Colonic mucosa (tissue), 1 donor: Measurements from ENCODE around the genes UFM1, PROSER1 and ELF1.

GRCh38 chr13:36130403-36131225, 568 bp downstream of the DCLK1 start:
- PRO-cap, result no peak

DNA sequence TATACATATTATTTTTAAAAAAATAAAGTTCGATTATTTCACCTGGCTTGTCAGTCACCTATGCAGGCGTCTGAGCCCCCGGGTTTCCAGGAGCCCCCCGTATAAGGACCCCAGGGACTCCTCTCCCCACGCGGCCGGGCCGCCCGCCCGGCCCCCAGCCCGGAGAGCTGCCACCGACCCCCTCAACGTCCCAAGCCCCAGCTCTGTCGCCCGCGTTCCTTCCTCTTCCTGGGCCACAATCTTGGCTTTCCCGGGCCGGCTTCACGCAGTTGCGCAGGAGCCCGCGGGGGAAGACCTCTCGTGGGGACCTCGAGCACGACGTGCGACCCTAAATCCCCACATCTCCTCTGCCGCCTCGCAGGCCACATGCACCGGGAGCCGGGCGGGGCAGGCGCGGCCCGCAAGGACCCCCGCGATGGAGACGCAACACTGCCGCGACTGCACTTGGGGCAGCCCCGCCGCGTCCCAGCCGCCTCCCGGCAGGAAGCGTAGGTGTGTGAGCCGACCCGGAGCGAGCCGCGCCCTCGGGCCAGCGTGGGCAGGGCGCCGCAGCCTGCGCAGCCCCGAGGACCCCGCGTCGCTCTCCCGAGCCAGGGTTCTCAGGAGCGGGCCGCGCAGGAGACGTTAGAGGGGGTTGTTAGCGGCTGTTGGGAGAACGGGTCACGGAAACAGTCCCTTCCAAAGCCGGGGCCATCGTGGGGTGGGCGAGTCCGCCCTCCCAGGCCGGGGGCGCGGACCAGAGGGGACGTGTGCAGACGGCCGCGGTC, 827 bp upstream of the CCNA1 start:
- PRO-cap, result no peak

DNA sequence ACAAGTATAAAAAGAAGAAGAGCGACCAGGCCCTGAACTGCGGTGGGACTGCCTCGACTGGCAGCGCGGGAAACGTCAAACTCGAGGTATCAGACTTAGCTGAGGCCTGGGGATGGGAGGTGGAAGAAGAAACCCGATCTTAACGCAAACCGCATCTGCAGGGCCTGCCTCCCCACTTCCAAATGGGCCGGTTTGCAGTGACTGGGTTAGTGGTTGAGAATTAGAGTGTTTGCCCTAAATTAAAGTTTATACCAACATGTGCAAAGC, 783 bp downstream of the RFXAP start:
- PRO-cap, result no peak

DNA sequence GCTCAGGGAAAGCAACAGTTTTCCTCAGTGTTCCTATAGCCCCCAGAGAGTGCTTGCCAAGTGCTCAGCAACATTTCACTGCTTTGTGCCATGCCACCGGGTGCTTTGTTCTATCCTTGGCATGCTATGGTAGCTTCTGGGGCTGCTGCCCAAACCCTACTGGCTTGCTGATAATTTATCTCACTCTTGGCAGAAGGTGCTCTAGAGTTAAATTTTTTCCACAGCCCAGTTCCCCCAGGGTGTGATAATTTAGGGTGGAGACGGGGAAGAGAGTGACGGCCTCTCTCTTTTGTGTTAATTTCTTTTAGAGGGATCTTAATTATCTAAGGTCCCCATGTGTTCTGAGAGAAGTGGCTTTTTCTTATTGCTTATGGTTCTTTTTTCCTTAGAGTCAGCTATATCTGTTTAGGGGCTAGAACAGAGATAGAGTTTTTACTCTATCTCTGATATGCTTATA, 12.6 kb upstream of the CSNK1A1L start:
- PRO-cap, result no peak

- PRO-cap, result no peak
Measured at GRCh38 chr13:37144003-37144233, 38.5 kb upstream of the CSNK1A1L start.

GRCh38 chr13:38349678-38350500, at the start of gene UFM1:
Gene UFM1 (plus strand): TSS chr13:38349851.
- PRO-cap, result bidirectional peak, plus-strand start at chr13:38349859, minus-strand start at chr13:38349425; bidirectional peak, plus-strand start at chr13:38350332, minus-strand start at chr13:38350248

DNA sequence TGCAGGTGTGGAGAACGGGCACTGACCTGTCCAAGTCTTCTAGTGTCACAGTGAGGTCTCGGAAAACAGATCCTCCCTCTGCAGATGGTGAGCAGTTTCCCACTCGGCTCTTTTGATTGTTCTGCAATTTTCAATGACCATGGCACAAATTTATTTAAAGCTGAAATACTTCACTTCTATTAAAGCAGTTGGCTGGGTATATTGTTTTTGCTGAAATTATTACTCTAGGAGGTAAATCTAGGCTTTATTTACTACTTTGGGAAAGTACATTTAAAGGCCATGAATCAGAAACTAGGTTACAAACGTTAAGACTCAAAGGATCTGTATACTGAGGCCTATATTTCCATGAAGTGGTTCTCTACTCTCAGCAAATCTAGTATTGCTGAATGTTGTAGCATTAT, 144.0 kb downstream of the STOML3 start:
- PRO-cap, result no peak

- PRO-cap, result no peak
Measured at GRCh38 chr13:39010387-39011414, 20.1 kb upstream of the STOML3 start.

DNA sequence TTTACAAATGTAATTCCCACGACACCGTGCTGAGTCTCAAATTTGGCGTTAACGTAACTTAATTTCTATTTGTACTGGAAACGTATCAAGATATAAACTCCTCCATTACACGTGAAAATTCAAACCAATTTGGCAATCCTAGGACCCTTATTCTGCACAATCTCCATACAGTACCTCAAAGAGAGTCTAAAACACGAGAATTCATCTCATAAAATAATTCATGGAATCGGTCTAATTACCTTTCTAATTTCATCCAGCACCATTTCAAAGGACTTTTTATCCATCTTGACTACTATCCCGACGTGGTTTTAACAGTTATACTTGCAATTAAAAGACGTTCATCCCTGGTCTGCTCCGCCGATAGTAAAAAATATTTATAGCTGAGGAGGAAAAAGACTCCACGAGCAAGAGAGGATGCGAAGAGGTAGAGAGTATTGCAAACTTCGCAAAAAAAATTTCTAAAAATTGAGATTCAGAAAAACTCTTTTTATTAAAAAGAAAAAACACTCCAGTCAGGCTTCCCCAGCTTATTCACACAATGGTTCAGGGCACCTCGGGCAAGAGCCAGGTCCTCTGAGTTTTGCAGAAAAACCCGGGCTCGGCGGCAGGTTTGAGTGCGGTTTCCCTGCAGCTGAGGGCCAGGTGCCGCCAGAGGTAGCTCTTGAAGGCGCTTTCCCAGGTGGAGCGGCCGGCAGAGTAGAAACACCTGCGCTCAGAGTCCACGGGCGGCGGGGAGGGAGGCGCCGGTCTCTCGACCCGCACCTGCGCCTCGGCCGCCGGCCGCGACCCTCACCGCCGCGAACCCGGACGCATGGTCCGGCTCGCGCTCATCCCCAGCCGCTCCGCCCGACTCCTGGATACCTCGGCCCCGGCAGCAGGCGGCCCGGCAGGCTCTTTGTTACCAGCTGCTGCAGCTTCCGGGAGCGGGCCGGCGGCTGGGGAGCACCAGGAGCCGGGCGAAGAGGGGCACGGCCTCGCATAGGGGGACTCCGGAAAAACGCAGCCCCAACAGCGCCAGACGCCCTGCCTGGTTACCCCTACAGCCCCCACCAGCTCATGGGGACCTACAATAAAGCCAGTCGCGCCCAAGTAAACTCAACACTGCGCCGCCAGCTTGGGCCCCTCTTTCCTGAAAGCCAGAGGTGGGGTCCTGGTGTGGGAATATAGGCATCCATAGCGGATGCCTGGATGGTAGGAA, at the start of gene PROSER1:
Gene PROSER1, minus strand, starts transcription at position 1,131 of the 1,198 bp plus-strand sequence.
- PRO-cap, result bidirectional peak, plus-strand start at position 722 of the sequence, minus-strand start at position 708 of the sequence; bidirectional peak, plus-strand start at position 913 of the sequence, minus-strand start at position 870 of the sequence; unidirectional peak, minus-strand start at position 999 of the sequence; bidirectional peak, plus-strand start outside the sequence, minus-strand start at position 1,103 of the sequence

- PRO-cap, result no peak
Measured at GRCh38 chr13:39913886-39914373, 258.5 kb downstream of the COG6 start.

- PRO-cap, result unidirectional peak, plus-strand start at chr13:40187394
Measured at GRCh38 chr13:40187103-40187941, 479.1 kb downstream of the FOXO1 start.

GRCh38 chr13:40189344-40189818, 477.1 kb downstream of the FOXO1 start:
- PRO-cap, result no peak

GRCh38 chr13:40192789-40193806, 473.3 kb downstream of the FOXO1 start:
- PRO-cap, result no peak

DNA sequence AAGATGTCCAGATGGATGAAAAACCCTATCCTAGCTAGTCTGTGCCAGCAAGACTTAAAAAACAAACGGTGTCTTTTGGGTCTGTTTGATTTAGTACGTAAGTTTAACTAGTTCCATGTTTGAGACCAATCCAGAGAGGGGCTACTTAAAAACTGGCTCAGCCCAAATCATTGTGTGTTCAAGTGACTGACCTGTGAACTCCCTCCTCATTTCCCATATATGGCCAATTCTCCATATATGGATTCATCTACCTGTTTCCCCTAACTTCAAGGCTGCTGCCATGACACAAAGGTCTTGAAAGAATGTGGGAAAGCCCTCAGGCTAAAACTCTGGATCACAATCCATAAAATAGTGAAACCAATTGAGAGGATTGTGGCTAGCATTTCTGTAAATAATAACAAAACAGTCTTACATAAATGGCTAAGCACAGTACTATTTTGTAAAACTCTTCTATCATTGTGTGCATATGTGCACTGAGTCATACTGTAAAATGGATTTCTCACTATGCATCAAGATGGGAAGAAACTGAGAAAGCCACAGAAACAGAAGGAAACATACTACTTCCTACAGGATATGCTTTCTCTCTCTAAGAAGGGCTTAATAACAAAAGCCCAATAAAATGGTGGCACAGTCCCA, 80.5 kb downstream of the FOXO1 start:
- PRO-cap, result no peak

DNA sequence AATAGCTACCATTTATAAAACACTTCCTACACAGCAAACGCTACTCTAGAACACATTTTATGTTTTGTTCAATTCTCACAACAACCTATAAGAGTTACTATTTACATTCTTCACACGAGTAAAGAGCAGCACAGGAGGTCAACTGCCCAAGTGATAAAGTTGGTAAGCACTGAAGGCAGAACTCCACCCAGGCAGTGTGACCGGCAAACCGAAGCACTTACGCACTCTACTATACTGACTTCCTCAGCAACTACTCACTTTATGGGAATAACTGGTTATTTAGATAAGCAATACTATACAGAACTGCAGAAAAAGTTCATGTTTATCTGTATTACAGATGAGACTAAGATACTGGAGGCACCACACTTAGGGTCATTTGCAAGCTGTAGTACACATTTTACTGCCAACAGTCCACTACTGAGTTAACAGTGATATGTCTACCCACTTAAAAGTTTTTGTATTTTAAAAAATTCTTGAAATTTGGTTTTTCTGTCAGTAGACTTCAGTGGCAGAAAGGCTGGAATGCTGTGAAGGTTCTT, 28.8 kb downstream of the FOXO1 start:
- PRO-cap, result bidirectional peak, plus-strand start at position 336 of the sequence, minus-strand start at position 155 of the sequence

GRCh38 chr13:40662931-40663783, 3.3 kb downstream of the FOXO1 start:
- PRO-cap, result no peak

DNA sequence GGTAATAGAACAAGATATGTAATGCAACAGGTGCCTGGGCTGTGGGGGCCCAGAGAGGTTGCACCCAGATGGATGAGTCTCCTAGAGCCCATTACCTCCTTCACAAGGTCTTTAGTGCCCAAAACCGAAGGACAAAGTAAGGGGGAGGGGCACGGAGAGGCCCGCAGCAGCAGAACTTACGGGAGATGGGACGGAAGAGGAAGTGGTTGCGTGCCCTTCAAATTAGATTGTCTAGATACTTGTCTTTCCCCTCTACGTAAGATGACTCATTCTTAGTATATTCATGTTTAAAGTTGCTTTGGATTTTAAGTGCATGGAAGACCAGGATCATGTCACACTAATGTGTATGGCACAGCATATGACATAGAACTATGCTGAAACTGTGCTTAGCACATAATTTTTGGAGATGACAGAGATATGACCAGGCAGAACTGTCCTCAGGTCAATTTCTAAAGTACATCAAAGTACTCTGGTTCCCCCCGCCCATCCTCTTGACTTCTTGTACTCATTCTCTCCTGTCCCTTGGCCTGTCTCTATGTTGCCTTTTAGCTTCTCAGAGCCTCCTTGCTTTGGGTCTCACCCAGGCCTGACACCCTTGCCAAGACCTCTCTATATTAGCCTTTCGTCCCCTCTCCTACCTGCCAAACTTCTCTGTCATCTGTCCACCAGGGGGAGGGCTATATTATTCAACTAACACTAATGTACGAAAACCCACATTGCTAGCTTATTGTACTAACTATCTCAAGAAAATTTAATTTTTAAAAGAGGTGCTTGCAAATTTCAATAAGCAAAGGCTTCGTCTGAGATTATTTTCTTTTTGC, 5.9 kb upstream of the MRPS31 start:
- PRO-cap, result no peak

DNA sequence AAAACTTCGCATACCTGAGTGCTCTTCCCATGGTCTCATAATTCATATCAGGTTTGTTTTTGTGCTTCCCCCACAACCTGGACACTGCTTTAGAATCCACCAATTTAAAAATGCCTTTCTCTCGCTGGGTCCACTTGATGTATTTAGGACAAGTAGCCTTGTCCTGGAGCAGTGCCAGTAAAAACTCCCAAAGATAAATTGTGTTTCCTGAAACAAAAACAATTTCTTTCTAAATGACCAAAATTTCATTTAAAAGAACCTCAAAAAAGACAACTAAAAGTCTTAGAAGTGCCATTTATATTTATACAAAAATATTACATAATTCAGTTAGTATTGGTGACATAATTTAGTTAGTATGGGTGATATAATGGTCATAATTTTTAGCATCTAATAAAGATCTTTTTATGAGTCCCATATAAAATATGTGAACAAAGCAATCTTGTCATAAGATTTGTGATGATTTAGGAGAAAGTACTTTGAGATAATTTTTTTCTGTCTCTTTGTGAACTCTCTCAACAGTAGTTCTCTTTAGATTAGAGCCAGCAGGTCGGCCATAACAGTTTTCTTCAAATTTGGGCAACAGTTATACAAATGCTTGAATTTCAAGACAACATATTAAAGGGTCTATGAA, 76.1 kb downstream of the ELF1 start:
- PRO-cap, result no peak

DNA sequence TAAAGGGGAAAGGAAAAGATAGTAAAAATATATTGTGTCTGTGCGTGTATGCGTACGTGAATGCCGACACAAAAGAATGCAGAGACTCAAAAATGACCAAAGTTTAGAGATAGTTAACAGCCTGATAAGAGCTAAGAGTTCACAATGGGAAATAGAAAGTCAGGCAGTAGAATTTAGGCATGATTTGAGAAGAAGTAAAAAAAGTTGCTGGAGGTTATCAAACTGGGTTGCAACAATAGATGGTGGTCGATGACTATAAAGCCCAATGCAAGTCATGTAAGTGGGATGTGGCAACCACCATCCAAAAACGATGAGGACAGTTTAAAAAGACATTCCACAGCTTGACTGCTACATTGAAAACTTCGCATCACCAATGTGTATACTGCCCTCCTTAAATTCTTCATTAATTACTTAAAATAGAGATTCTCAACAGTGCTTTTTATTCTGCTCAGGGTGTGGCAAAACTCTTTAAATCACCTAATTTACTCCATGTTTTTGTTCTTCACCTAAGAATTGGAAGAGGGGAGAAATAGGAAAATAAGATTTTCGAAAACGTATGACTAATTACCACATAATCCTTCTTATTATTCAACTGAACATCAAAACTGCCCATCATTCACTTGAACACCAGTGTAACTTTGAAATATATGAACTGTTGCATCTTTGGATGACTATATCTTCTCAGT, 19.6 kb downstream of the ELF1 start:
- PRO-cap, result no peak

- PRO-cap, result bidirectional peak, plus-strand start at chr13:41019460, minus-strand start at chr13:41019316
Measured at GRCh38 chr13:41018851-41019595, at the start of gene ELF1. Gene ELF1 (minus strand): TSS chr13:41019316.